Occipital lobe (tissue), 2 donors: ENCODE measurements around a stretch of chr13.

GRCh38 chr13:113742581-113742987 is 16.4 kb upstream of the TMEM255B start:
- RAMPAGE, long total RNA, result no peak

DNA sequence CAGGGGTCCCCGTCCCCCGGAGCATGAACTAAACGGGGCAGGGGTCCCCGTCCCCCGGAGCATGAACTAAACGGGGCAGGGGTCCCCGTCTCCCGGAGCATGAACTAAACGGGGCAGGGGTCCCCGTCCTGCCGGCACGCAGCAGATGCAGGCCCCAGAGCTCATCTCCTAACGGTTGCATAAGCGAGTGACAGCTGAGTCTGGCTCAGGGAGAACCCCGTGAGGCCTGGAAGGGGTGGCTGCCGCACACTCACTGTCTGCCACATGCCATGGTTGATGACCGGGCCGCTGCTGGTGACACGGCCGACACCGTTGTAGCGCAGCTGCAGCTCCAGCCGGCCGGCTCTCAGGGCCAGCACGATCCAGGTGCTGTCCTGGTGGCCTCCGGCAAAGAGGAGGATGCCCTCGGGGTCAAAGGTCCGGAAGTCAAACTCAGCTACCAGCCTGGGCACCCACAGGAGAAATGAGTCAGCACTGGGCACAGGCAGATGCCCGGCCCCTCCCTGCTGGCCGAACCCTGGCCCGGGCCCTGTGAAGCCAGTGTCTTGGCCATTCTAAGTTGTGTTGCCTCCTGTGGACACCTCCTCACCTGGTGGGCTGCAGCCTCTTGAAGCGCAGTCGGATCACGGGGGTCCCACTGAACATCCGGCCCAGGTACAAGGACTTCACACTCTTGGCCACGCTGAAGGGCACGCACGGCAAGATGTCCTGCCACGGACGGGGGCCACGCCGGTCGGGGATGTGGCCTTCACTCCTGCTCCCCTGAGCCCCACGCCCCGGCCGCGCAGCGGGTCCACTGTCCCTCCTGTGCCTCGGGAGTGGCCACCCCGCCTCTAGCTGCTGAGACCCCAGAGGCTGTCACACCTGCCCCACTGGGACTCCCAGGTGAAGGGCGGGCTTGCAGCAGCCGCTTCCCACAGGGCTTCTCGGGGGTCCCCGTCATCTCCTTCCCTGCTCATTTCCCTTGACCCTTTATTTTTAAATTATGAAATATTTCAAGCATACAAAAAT is 31.5 kb downstream of the GAS6 start:
- RAMPAGE, long total RNA, result no peak

DNA sequence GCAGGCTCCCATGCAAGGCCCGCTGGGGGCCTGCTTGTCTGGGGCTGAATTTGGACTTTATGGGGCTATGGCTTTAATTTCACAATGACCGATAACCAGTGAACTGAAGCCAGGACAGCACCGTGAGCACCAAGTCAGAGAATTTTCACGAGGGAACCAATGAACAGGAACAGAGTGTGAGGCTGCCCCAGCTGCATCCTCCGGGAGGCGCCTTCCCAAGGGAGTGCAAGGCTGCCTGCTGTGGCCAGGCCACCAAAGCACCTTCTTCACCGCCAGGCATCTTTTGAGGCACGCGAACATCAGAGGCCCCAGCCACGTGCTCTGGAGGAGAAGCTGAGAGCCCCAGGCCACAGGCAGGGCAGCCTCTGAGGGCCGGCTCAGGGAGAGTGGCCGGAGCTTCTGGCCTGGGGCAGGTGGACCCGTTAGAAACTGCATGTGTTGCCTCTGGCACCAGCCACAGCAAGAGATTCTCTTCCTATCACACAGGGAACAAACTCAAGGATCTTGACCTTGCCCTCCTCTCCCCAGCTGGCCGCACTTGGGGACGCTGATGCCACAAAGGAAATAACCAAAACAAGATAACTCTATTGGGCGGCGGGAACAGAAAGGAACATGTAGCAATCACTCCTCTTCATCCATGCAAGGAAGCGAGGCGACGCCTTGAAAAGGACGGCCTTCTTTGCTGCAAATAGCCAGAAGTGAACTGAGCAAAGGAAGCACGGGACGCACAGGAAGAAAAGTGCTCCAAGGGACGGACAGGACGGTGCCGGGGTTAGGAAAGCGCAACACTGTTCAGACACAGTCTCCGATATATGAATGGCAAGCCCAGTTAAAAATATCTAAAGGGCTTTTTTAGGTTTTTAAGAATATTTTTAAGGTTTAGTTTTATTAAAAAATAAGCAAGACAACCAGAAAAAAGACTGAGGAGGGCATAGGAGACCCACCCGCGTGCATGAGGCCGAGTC is 19.9 kb downstream of the GAS6 start:
- RAMPAGE, long total RNA, result no peak

DNA sequence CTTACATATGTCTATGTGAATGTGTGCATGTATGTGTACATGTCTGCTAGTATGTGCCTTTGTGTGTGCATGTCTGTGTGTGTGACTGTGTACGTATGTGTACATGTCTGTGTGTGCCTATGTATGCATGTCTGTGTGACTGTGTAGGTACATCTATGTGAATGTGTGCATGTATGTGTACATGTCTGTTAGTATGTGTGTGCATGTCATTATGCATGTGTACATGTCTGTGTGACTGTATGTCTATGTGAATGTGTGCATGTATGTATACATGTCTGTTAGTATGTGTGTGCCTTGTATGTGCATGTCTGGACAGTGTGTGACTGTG is 4.8 kb downstream of the GAS6 start:
- RAMPAGE, long total RNA, result no peak

DNA sequence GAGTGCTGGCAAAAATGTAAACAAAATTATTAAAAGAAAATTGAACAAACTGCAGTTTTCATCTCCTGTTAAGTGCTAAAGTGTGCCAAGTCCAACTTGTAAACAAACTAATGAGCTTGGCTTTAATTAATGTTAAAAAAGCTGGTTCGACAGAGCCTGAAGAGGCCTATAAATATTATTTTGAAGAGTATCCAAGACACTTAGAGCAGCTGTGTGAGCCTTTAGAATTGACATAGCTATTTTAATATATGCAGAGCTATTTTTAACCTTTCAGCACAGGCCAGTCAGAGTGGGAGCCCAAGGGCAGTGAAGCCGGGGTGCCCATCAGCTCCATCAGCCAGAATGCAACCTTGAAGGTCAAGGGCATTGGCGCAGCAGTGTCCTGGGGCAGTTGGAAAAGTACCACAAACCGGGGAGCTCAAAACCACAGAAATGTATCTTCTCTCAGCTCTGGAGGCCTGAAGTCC is 15.5 kb upstream of the GAS6 start:
- RAMPAGE, long total RNA, result no peak

DNA sequence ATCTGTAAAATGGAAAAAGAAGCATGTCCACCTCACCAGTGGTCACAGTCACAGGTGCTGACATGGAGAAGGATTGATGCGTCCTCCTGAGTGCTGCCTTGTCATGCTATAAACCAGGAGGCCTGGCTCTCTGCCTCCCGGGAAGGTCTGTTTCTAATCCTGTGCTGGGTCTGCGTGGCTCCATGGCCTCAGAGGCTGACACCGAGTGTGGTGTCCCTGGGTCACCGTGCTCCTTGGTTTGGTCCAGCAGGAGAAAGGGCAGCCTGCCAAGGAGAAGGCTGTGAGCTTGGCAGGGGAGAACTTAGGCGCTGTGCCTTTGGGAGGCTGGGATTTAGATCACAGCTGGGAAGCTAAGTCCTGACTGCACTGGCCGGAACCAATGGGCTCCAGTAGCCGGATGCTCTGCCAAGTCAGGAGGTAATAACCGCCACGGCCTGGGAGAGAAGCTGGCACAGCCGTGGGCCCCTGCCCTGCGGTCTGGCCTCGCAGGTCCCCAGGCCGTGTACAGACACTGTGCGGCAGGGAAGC is 45.2 kb downstream of the C13orf46 start:
- RAMPAGE, long total RNA, result no peak

DNA sequence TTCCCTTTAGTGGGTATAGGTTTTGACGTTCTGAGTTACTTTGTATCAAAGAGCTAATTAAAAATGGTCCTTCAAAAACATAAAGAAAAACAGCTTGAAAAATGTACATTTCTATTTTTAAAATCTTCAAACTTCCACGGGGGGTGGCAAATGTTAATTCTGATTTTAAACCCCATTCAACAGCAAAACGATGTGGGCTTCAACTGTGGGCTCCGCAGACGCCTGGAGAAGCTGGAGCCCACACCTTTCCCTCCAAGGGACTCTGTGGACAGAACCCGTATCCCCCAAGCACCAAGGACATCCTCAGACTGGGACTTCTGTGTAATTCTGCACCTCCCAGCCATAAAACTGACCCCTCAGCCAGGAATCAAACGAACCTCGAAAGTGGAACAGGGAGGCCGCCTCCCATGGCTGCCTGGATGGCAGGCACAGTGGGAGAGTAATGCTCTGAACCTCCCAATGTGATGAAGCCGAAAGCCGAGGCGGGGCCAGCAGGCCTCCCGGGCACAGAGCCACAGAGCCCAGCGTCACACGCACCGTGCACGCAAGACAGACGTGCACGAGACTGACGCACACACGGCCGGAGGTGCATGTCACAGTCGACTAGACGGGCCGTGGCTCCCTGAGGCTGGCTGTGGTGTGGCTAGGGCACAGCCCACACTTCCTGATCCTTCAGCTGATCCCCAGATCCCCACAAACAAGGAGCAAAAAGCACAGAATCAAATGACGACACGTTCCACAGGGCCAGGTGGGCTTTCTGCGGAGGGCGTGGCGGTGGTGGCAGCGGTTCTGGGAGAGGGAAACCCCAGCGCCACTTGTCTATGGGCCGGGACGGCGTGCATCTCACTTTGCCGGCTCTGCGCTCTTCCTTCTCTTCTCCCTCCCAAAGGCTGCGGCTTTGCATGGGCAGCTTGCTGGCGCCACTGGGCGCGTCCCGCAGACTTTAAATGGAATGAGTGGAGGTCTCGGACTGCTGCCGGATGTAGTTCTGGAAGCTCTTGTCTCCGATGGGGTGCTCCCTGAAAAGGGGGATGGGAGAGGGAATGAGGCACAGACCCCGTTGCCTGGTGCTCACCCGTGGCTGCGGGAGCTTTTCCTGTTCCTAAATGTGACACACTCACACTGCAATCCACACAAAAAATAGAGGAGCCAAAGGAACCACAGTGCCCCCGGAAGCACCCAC is 4.9 kb upstream of the C13orf46 start:
- RAMPAGE, long total RNA, result no peak

DNA sequence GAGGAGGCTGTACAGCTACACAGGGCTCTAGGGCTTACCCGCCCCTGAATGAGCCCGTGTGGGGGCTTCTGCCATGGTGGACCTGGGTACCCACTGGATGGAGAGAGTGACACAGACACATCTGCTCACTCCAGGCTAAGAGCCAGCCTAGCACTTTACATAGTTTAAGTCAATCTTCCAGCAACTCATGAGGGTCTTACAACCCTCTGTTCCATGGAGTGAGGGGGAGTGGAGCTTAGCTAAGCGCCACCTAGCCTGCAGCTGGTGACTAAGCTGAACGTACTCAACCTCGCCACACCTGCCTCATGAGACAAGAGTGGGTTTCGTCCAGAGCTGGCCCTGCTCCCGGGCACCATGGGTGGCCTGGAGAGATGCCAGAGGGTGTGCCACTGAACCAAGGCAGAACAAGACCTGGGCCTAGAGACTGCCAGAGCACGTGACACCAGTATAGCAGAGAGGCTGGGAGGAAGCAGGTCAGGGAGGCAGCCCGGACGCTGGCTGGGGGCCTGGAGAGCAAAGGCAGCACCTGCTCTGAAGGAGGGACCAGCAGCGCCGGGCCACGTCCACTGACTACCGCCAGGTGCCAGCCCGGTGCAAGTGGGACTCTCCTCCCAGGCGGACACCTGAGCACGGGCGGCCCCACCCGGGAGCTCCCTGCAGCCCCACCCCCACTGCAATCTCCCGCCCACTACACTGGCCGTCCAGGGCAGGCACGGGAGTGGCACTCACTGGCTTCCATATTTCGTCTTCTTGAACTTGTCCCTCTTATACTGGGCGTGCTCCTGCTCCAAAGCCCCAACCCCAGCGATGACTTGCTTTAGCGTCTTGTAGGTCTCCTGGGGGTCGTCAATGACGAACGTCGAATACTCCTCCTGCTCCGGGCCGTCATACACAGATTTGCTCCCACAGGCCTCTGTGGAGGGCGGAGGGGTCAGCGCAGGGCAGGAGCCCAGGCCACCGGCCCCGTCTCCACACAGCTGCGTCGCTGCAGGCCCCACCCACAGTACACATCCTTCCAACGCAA is 7.4 kb upstream of the C13orf46 start:
- RAMPAGE, long total RNA, result no peak

- RAMPAGE, long total RNA, result no peak
Observed at GRCh38 chr13:114036783-114037337, 63.0 kb upstream of the C13orf46 start.

DNA sequence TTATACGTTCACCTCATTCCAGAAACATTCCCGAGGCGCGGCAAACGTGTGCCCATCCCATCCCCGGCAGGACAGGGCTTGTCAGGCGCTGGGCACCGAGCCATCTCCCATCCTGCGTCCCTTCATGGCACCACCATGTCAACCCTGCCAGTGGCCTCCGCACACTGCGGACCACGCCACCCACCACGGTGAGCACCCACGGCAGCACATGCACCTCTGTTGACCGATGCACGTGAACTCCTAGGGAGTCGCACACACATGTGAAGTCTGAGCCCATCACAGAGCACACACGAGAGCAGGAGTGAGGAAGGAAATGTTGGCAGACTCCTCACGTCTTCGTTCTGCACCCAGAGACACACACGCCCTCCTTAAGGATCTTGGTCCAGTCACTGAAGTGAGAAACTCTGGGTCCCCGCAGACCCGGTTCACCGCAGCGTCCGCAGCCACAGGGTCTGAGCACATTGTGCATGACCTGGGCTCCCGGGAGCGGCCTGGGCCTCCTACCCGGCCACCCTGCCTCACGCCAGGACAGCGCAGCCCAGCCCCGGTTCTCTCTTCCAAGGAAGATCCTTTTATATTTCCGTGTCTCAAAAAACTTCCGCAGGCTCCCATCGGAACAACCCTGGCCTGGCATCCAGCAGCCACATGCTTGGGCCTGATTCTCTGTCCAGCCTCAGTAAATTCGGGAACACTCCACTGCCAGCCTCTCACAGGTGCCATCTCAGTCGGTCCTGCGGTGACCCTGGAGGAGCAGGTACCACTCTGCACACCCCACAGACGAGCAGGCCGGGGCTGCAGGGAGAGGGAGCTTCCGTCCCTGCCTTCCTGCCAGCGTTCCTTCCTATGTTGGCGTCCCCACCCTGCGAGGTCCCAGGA is 68.5 kb upstream of the C13orf46 start:
- RAMPAGE, long total RNA, result no peak

DNA sequence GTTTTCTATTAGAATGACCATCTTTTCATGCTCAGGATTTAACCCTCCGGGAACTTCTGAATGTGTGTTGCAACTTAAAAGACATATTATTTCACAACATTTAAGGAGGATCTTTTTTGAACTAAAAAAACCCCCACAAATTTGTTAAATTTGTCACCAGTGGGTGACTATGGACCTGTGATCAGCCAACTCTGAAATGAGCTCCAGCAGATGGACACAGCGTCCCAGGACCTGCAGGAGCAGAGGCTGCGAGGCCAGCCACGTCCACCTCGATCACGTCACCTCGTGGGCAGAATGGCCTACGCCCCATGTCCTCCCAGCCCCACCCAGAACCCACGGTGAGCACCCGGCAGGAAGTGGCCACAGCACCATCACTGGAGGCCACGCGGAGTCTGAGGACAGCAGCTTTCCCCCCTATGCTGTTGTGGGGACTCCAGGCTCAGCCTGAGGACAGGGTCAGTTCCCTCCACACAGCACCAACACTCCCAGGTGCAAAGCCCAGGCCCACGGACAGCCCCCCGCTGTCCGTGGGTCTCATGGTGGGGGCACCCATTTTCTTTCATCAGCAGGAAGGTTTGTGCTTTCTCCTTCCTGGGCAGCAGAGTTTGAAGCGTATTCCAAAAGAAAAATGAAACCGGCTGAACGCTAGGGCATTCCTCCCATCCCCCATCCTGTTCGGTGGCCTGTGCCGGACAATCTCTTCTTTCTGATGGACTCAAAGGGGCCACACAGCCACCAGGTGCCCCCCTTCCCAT is 68.3 kb downstream of the RASA3 start:
- RAMPAGE, long total RNA, result no peak

GRCh38 chr13:114093525-114094491 is 38.6 kb downstream of the RASA3 start:
- RAMPAGE, long total RNA, result no peak

- RAMPAGE, long total RNA, result no peak
Observed at GRCh38 chr13:114099846-114101059, 32.2 kb downstream of the RASA3 start.

DNA sequence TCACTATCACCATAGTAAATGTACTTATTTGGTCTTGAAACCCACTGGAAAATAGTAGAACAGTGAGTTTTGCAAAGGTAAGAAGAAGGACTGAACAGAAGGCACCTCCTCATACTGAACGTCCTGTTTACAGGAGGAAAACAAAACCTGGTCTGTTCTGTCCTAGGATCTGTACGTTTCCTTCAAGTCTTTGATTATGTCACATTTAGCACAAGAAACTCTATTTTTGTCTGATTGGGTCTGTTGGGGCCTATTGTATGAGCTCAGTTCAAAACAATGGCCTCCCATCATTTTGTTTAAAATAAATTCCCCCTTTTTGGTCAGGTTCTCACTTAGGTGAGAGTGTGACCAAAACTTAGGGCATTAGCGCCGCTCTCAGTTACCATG is 11.2 kb upstream of the CFAP97D2 start:
- RAMPAGE, long total RNA, result no peak

DNA sequence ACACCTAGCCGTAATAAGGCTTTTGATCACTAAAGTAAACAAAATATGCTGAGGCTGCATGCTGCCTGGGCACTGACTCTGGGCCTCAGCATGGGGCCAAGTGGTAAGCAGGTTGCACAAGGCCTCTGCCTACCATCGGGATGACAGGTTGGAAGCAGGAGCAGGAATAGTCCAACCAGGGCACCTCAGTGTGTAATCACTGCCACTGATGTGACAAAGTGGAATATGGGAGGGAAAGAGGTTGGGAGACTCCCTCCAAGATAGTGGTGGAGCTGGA is 6.6 kb downstream of the UPF3A start:
- RAMPAGE, long total RNA, result no peak

- RAMPAGE, long total RNA, result no peak
Observed at GRCh38 chr13:114324837-114325167, 10.5 kb downstream of the CHAMP1 start.